Neural progenitor cell (in vitro differentiated cells): ENCODE measurements around a stretch of chr3.

- RAMPAGE, long total RNA, result no peak
Measured at GRCh38 chr3:126472003-126472881, 3.4 kb downstream of the ZXDC start.

DNA sequence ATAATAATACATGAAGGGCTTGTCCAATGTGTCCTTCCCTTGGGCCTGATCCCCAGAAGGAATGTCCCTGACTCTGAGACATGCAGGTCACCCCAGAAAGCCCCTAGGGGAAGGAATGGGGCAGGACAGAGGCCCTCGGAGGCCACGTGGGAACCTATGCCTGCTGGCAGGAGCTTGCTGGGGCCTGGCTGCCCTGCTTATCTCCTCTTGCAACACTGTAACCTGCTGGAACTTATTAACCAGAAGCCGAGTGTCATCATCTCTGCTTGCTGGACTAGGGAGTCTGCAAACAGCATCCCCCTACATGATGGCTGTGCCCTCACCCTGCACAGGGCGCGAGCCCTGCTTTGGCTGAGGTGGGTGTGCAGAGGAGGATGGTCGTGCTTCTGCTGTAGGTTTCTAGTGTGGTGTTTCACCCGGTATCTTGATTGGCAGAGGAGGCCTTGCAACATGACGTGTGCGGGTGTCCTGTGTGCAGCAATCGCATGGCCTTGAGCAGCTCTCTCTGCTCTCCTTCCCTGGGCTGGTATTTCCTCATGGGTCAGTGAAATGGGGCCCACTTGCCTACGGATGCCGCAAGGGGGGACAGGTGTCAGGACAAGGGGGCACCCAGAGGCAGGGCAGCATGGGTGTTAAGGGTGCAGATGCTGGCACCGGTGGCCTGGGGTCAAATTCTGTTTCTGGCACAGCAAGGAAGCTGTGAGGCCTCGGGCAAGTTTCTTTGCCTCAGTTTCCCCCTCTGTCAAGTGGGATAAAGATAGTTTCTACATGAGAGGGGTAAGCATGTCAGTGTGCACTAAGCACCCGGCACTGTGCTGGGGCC, 5.1 kb downstream of the CHST13 start:
- RAMPAGE, long total RNA, result no peak

- RAMPAGE, long total RNA, result no peak
Measured at GRCh38 chr3:126530081-126530976, 6.4 kb downstream of the CHST13 start.

DNA sequence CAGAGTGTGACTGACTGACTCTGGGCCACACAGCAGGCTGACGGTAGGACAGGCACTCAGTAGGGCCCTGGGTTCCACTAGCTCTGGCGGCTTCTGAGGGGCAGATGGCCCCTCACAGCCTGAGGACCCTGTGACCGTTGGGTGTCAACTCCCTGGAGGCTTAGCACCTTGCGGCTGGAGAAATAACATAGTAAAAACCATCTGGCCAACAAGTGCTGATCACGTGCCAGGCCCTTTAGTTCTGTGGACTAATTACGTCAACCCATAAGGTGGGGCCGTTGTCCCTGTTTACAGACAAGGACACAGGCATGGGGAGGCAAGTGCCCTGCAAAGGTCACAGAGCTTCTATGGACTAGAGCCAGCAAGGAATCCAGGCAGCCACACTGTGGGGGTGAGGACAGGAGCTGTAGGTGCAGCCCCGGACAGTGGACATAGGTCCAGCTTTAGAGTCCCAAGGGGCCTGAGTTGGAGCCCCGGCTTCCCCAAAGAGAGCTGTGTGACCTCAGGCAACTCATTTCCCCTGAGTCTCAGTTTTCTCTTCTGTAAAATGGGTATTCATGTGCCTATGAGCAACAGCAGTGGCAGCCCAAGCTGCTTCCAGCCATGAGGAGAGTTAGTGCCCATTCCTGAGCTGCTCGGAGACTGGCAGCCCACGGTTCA, 13.7 kb downstream of the CHST13 start:
- RAMPAGE, long total RNA, result no peak

GRCh38 chr3:126850564-126851274, 132.2 kb upstream of the PLXNA1 start:
- RAMPAGE, long total RNA, result no peak

- RAMPAGE, long total RNA, result no peak
Measured at GRCh38 chr3:126956912-126957640, 25.8 kb upstream of the PLXNA1 start.

DNA sequence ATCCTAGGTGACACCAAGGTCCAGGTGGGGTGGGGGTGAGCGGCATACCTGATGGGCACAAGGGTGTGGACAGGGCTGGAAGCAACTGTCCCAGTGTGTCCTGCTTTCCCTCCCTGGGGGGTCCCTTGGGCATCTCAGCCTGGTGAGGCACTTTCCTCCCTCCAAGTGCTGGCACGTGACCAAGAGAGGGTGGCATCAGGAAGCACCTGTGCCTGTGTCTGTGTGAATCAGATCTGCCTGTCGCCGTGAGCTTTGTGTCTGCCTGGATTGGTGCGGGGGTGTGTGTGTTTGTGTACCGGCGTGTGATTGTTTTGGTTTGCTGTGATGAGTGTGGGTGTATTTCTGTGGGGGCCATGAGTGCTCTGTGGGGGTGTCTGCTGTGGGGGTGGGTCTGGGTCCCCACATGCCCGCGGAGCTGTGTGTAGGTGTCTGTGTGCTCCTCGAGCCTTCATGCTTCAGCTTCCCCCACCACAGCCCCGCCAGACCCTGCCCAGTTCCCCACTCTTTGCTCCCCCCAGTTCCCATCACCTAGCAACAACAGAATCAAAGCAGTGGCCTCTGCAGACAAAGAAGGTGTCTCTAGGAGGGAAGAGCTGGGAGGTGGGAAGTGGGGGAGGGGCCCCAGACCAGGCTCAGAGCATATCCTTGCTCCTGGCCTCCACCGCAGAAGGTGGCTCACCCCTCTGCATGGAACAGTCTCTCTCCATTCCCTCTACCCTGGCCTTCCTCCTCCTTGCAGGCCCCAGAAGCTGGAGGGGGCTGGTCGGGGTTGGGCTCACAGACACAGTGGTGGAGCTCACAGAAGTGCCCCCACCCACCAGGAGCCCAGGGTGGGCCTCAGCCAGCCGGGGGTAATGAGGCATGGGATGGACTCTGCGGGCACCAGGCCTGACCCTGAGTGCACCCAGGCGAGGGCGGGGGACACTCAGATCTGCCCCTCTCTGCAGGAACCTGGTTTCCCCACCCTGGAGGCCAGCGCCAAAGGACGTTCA, 53.8 kb downstream of the TPRA1 start:
- RAMPAGE, long total RNA, result no peak

DNA sequence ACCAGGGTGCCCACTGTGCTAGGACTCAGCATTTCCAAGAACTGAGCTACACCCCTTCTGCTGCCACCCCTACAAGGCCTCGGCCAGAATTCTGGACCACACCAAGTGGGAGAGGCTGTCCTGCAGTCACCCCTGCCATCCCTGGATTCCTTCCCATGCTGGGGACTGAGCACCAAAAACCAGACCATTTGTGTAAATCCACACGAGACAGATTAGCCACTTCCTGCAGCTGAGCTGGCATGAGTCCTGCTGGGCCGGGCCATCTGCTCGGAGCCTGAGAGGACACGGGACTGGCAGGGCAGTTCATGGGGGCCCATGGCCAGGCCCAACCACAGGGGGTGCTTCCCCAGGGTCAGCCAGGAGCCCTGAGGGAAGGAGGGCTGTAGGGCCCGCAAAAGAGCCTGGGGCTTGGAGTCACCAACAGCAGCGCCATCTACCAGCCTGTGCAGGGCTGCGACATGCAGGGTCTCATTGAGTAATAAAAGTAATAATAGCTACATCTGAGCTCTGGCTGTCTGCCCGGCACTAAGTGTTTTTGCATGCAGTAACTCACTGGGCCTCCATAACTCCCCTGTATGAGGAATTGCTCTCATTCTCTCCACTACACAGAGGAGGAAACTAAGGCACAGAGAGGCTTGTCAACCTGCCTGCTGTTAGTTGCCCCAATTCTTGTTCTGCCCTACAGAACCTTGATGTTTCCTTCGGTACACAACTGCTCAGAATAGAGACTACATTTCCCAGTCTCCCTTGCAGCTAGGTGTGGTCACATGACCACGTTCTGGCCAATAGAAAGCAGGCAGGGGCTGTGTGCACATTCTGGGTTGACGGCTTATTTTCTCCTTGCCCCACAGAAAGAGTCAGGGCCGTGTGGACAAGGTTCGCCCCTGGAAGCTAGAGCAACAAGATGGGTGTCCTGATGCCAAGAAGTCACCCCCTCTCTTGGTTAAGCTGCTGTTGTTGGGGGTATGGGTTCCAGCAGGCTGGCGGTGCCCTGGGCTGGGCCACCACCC, 24.4 kb downstream of the ABTB1 start:
- RAMPAGE, long total RNA, result no peak

DNA sequence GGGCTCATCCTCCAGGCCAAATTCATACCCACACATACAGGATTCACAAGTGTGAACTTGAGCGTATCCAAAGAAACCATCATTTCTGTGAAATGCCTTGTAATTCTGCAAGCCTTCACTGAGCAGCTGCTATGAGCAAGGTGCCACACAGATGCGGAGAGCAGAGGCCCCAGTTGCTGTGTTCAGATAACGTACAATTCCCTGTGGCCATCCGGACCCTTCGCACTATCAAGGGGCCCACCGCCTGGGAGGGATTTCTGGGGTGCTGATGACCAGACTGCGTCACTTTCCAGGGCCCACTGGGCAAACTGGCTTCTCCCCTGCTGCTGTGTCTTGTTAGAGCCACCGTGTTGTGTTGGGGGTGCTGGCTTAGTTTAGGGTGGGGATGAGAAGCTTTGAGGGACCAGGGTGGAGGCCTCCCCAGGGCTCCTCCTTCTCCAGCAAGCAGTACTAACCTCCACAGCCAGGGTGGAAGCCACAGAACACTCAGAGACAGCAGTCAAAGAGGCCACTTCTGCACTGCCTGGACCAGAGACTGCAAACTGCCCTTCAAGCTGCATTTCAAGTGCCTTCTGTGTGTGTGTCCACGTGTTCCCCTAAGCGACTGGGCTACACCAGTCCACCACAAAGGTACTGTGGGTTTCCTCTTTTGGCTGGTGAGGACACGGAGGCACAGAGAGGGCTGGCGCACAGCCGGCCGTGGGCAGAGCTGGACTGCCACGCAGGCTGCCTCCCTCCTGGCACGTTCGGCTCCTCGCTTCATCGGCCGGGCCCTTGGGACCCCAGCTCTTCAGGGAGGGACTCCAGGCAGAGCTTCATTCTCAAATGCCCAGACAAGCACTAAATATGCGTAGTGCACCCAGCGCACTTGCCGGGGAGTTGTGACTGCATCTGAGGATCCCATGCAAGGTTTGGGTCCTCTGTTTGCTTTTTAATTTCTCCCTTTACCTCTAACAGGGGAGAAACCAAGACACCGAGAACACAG, 61.0 kb downstream of the MGLL start:
- RAMPAGE, long total RNA, result no peak

DNA sequence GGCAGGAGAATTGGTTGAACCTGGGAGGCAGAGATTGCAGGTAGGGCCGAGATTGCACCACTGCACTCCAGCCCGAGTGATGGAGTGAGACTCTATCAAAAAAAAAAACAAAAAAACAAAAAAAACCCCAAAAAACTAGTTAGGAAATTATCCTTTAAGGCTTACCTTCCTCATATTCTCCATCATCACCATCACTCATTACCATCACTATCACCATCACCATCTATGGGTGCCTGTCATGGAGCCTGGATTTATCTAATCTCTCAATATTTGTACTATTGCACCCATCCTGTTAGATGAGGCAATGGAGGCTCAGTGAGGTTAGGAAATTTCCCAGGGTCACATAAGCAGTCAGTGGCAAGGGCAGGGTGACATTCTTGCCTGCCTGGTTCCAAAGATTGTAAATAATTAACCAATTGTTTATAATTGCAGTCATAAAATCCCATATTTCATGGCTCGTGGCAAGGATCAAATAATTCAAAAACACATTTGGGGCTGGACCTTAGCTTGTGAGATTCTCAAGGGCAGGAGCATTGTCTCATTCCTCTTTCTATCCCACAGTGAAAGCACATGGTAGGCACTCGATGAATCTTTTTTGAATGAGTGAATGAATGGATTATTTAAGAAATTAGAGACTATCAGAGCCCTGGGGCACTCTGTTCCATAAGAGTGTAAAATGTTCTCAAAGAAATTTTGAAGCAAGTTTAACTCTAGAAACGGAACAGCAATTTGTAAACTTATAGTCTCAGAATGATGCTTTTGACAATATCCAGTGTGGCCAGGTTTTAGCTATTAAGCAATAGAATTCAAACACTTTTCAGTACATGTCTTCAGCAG, 55.1 kb downstream of the MGLL start:
- RAMPAGE, long total RNA, result no peak

GRCh38 chr3:127770957-127771560, 51.3 kb downstream of the MGLL start:
- RAMPAGE, long total RNA, result no peak

- RAMPAGE, long total RNA, result no peak
Measured at GRCh38 chr3:127791044-127791455, 31.3 kb downstream of the MGLL start.

GRCh38 chr3:127911367-127912051, 3.5 kb upstream of the KBTBD12 start:
- RAMPAGE, long total RNA, result no peak

DNA sequence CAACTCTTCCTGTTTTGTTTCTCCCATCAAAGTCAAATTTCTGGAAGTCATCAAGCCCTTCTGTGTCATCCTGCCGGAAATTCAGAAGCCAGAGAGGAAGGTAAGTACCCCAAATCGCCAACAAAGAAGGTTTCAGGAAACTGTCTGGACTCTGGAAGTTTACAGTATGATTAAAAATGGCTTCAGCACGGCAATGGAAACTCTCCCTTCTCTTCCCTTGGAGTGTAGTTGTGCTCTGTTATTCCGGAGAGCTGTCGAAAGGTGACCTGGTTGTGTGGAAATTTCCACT, 510 bp downstream of the SEC61A1 start:
- RAMPAGE, long total RNA, result no peak

DNA sequence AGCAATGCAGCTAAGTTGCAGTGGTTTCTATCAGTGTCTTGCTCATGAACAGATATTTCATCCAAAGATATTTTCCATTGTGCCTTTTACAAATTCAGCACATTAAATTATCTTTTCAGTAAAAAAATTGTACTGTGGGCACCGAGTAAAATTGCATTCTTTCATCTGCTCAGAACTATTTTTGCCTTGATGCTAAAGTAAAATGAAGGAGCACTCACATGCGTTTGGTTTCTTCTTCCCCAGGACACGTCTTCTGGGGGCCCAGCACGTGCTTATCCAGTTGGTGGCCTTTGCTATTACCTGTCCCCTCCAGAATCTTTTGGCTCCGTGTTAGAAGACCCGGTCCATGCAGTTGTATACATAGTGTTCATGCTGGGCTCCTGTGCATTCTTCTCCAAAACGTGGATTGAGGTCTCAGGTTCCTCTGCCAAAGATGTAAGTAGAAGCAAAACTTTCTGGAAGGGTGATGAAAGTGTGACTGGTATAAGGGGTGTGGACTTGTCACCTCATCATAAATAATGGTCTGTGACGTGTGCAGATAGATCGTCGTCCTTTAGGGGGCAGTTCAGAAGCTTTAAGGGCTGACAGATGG, 15.0 kb downstream of the SEC61A1 start:
- RAMPAGE, long total RNA, result no peak

- RAMPAGE, long total RNA, result no peak
Measured at GRCh38 chr3:128113918-128114345, 9.7 kb downstream of the RUVBL1 start.

GRCh38 chr3:128426198-128427138, 40.2 kb downstream of the DNAJB8 start:
- RAMPAGE, long total RNA, result no peak

GRCh38 chr3:128484776-128485645, 8.0 kb downstream of the GATA2 start:
- RAMPAGE, long total RNA, result no peak

DNA sequence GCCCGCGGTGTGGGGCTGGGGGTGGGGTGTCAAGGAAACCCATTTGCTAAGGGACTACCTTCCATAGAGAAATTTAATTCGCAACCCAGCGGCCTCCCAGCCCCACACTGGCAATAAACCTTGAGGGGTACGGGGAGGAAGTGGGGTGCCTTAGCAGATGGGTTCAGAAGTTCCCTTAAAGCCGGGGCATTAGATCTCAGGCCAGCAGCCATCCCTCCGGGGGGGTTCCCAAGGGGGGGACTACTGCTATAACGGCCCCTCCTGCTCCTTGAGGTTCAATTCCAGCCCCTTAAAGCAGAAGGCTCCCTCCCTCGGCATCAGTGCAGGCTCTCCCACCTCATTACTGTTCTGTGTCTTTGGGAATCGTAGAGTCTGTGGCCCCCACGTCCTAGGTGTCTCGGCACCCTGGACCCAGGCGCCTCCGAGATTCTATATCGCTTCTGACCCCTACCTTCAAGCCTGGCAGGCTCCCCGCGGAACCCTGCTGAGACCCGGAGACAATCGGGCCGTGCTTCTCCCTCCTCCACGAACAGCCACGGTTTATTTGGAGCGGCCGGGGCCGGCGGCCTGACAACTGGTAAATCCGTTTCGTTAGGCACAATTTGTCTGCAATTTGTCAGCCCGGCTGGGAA, 1.6 kb downstream of the GATA2 start:
- RAMPAGE, long total RNA, result no peak

GRCh38 chr3:128537070-128537402, 44.0 kb upstream of the GATA2 start:
- RAMPAGE, long total RNA, result no peak